SK-N-MC (cell line): ENCODE measurements around a stretch of chr22.

- RRBS = no CpG with 5 or more reads among the region's 10 CpGs
These were observed 32.7 kb downstream of the TXN2 start for GRCh38 chr22:36448560-36449229.

GRCh38 chr22:36481848-36482340 is 454 bp upstream of the TXN2 start:
- RRBS = no CpG with 5 or more reads among the region's 33 CpGs

DNA sequence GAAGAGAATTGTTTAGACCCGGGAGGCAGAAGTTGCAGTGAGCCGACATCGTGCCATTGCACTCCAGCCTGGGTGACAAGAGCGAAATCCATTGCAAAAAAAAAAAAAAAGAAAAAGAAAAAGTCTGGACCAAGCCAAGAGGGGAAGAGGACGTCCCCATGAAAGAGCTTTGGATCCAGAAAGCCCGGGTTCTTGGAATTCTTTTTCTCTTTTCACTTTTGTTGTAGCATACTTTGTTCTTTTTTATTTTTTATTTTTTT is 6.5 kb upstream of the TXN2 start:
- RRBS = no CpG with 5 or more reads among the region's 6 CpGs

GRCh38 chr22:36554073-36554647 is 25.2 kb upstream of the EIF3D start:
- RRBS = no CpG with 5 or more reads among the region's 7 CpGs

GRCh38 chr22:36763442-36764223 is 12.3 kb downstream of the IFT27 start:
- RRBS = no CpG with 5 or more reads among the region's 14 CpGs

DNA sequence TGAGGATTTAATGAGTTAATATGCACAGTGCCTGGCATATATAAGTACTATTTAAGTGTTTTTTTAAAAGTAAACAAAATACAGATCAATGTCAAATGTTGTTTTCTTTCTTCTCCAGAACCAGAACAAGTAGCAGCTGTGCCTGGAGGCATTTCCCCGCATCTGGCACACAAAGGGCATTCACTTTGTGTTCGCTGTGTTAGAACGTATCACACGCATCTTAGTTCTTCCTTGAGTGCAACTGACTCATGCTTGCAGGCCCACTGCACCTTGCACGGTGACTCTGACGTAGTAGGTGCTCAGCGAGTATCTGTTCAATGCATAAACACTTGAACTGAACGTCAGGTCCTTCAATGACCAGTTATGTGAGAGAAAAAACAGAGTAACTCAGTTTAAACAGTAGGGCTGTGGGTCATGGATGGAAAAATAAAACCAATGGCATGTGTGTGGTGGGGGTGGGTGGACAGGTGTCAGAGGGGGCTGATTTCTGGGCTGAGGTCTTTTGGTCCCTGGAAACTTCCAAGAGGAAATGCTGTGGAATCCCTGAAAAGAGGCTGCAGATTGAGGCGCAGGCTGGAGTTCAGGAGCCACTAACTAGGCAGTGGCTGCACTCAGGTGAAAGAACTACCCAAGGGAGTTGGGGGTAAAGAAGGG is 3.4 kb downstream of the IFT27 start:
- RRBS = no CpG with 5 or more reads among the region's 9 CpGs

DNA sequence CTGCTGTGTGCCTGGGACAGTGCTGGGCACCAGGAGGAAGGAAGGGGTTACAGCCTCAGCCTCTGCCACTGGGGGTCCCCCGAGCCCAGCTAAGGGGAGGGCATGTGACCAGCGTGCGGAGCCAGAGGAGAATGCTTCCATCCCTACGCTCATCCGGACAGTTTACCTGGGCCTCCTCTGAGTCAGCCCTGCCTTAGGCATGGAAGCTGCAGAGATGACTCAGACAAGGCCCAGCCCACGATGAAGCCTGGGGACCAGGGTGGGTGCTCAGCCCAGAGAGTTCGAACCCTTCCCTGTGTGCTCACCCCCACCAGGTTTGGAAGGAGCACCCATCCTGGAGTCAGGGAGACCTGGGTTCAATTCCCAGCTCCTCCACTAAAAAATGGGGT is 11.0 kb downstream of the NCF4 start:
- RRBS = no CpG with 5 or more reads among the region's 7 CpGs

GRCh38 chr22:37062986-37063669 is 11.6 kb downstream of the KCTD17 start:
- RRBS = 7% methylated on average over 3 of the region's 15 CpGs

GRCh38 chr22:37137722-37138054 is 12.0 kb downstream of the IL2RB start:
- RRBS = no CpG with 5 or more reads among the region's 4 CpGs

GRCh38 chr22:37170182-37170545 is 17.9 kb downstream of the C1QTNF6 start:
- RRBS = no CpG with 5 or more reads among the region's 6 CpGs

- RRBS = no CpG with 5 or more reads among the region's 8 CpGs
These were observed 9.3 kb downstream of the RAC2 start for GRCh38 chr22:37234699-37235256.

DNA sequence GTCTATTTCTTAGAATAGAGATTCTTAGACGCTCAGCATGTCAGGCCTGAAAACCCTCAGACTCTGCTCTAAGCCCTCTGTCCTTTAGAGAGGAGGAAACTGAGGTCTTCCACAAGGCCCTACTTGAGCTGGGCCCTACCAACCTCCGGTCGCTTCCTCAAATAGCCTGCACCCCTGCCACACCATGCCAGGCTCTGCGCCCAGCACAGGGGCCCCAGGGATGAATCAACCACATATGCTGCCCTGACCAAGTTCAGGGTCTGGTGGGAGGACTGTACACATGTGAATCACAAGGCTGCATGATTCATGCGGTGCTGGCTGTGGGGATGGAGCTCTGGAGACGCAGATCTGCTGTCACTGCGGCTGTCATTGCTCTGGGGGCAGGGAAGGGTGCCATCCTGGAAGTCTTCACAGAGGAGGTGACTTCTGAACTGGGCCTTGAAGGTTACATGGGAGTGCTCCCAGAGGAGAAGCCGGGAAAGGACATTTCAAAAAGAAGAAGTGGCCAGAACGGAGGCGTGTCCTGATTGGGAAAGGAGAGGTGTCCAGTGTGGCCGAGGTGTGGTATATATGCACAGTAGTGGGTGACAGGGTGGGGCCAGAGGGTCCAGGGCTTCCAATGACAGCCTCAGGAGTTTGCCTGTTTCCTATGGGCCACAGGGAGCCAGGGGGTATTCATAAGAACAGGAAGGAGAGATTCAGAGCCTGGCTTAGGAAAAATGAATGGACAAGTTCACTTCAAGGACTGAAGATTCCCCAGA is 21.6 kb downstream of the CYTH4 start:
- RRBS = no CpG with 5 or more reads among the region's 11 CpGs

GRCh38 chr22:37484077-37484820 is 1.9 kb downstream of the MFNG start:
- RRBS = 23% methylated on average over 14 of the region's 32 CpGs

DNA sequence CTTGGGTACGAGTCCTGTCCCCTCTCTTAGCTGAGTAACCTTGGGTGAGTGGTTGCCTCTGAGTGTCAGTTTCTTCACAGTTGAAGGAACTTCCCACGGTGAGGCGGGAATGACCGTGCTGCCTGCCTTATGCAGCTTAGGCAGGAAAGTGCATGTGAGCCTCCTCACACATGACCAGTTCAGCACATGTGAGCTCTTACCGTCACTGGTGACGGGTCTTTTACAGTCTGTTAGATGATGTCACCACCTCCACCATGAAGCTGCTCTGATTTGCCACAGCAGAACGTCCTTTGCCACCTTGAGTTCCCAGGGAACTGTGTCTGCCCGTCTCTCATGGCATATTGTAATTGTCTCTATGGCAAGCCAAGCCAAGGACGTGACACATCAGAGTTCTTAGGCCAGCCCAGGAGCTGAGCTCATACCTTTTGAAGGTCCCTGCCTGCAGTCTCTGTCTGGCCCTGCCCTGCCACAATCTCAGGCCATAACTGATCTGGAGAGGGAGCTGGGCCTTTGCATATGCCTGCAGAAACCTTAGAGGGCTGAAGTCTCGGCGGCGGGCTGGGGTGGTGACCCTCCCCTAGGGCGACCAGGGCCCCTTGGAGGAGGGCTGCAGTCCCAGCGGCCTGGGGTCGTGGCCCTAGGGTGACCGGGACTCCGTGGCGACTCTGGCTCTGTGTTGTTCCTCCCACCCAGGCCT is 7.7 kb downstream of the GGA1 start:
- RRBS = 97% methylated on average over 3 of the region's 18 CpGs

- RRBS = no CpG with 5 or more reads among the region's 4 CpGs
These were observed 4.4 kb upstream of the SH3BP1 start for GRCh38 chr22:37635066-37635434.

DNA sequence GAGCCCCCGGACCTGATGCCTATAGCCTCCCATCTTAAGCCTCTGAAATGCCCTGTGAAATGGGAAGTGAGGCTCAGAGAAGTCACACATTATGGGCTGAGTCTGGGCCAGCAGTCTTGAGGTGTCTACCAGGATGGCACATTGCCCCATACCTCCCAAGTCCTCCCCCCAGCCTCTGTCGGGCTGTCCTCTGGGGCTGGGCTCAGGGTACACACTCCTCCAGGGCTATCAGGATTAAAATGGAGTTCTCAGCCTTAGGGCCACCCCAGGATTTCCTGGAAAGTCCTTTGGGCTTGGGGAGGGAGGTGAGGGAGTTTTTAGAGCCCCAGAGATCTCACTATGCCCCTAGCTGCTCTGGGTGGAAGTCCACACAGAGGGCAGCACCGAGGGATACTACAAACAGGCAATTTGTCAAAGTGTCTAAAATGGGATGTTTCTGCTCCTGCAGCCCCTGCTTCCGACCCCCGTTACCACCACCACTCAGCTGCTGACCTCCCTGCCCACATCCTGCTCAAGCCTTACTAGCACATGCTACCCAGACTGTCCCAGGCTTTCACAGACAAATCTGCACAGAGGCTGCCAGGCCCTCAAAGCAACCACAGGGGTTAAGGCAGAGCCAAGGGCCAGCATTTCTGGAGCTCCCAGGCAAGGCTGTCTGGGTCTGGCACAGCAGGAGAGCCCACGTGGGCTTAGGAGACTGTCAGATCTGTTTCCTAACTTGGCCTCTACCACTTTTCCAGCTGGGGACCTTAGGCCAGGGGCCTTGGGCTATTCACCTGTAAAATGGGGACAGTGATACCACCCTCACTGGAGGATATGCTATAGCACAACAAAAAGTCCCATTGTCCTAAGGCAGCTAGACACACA is 2.9 kb upstream of the SH3BP1 start:
- RRBS = no CpG with 5 or more reads among the region's 6 CpGs

DNA sequence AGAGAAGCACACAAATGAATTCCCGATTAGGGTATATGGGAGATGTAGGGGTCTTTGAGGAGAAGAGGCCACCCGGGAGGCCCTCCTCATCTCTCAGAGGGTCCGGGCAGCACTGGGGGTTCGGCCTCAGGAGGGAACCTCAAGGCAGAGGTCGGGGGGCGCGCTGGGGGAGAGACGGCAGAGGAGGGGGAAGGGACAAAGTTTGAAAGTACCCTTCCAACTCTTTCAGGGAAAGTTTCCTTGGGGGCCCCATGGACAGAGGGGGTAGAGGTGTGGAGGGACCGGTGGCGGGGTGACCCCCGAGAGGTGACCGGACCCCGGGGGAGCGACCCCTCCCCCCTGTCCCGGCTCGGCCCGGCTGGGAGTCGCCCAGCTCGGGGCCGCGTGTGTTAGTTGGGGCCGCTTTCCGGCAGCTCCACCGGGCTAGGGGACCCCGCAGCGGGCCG is 622 bp upstream of the H1-0 start:
- RRBS = 6% methylated on average over 7 of the region's 27 CpGs

- RRBS = 88% methylated on average over 1 of the region's 13 CpGs
These were observed 6.6 kb upstream of the GALR3 start for GRCh38 chr22:37816599-37816960.

DNA sequence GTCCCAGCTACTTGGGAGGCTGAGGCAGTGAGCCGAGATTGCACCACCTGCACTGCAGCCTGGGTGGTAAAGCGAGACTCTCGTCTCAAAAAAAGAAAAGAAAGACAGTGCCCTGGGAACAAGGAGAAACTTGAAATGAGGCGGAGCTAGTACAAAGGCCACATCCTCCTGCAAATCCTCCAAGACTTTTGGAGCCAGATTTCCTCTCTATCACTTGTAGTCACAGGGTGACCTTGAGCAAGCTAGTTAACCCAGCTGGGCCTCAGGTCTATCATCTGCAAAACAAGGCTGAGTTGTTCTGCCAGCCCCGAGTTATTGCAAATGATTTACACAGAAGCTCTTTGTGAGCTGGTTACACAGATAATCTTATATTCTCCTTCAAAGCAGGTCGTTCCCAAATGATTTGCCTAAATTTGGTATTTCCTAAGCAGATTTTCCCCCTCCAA is 1.9 kb downstream of the ANKRD54 start:
- RRBS = no CpG with 5 or more reads among the region's 6 CpGs

- RRBS = no CpG with 5 or more reads among the region's 8 CpGs
These were observed 26.5 kb downstream of the EIF3L start for GRCh38 chr22:37875646-37876173.